Upper lobe of left lung (tissue), 5 donors: ENCODE data around the gene TMEM88.

DNA sequence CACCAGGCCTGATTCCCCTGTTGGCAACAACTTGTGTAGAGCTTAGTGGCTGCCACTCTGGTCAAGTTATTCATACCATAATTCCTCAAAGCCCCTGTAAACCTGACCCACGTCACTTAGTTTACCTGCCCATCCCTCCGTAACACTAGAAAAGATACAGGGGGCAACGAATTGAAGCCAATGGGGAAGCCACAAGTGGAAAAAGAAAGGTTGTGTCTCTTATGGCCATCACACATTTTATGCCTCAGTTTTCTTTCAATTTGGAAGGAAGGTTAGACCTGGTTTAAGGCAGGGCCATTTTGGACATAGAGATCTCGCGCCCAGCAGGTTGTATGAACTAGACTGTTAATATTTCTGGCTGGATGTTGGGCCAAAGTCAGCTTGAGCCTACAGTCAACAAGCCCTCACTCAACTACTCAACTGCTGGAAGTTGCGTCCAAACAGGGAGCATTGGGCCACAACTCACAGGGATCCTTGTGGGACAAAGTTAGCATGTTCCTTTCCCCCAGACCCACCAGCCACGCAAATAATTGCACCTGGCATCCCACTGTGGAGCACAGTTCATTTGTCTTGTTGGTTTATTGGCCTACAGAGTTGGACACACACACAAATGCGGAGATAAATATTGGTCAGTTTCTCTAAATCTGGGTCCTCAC lies 14.1 kb downstream of the CHRNB1 start:
- PRO-cap, 2 experiments = no peak in any of the 2 experiments
- RAMPAGE, long total RNA, 4 experiments = no peak in any of the 4 experiments

DNA sequence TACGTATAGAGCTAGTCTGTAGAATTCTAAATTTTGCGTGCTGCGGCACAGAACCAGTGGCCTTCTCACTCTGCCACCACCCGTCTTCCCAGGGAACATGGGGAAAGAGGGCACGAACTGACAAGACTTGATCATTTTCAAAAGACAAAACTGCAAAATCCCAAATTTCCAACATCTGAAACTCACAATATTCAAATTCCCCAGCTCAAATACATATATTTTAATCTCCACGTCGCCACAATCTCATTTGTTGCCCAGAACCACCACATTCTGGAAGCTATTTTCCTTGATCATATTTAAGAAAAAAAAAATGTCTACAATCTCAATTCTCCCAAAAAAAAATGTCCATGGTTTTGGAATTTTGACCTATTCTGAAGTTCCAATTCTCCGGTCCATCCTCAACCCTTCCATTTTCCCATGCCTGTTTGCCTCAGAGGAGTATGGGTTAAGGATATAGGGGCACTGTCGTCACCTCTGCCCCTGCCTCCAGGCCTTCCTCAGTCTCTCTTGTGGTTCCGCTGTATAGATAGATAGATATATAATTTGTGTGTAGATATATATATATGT lies 14.7 kb downstream of the CHRNB1 start:
- PRO-cap, 2 experiments = no peak in any of the 2 experiments
- RAMPAGE, long total RNA, 4 experiments = start-site peak on the minus strand in 1 of 4 experiments, centred at position 486 of the sequence, 23 reads per replicate

DNA sequence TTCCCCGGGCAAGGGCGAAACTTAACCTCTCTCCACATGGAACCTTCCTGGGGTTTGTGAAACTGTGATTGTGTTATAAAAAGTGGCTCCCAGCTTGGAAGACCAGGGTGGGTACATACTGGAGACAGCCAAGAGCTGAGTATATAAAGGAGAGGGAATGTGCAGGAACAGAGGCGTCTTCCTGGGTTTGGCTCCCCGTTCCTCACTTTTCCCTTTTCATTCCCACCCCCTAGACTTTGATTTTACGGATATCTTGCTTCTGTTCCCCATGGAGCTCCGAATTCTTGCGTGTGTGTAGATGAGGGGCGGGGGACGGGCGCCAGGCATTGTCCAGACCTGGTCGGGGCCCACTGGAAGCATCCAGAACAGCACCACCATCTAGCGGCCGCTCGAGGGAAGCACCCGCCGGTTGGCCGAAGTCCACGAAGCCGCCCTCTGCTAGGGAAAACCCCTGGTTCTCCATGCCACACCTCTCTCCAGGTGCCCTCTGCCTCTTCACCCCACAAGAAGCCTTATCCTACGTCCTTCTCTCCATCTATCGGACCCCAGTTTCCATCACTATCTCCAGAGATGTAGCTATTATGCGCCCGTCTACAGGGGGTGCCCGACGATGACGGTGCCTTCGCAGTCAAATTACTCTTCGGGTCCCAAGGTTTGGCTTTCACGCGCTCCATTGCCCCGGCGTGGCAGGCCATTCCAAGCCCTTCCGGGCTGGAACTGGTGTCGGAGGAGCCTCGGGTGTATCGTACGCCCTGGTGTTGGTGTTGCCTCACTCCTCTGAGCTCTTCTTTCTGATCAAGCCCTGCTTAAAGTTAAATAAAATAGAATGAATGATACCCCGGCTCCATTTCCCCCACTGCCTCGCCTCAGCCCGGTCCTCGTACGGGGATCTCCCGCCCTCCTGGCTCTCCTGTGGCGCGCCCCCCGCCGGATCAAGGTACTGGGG lies 680 bp upstream of the SENP3 start:
- PRO-cap, 2 experiments = no peak in any of the 2 experiments
- RAMPAGE, long total RNA, 4 experiments = no peak in any of the 4 experiments

GRCh38 chr17:7576099-7576963 lies 3.1 kb upstream of the CD68 start:
- PRO-cap, 2 experiments = peak in 1 of 2 experiments; most common plus-strand start chr17:7576812 (in 1)
- RAMPAGE, long total RNA, 4 experiments = start-site peak on the plus strand in 2 of 4 experiments, at chr17:7576810-7576818 at its widest, 1,581 to 2,080 reads per replicate

- PRO-cap, 2 experiments = no peak in any of the 2 experiments
- RAMPAGE, long total RNA, 4 experiments = no peak in any of the 4 experiments
Observed at GRCh38 chr17:7578482-7579034, 880 bp upstream of the CD68 start.

DNA sequence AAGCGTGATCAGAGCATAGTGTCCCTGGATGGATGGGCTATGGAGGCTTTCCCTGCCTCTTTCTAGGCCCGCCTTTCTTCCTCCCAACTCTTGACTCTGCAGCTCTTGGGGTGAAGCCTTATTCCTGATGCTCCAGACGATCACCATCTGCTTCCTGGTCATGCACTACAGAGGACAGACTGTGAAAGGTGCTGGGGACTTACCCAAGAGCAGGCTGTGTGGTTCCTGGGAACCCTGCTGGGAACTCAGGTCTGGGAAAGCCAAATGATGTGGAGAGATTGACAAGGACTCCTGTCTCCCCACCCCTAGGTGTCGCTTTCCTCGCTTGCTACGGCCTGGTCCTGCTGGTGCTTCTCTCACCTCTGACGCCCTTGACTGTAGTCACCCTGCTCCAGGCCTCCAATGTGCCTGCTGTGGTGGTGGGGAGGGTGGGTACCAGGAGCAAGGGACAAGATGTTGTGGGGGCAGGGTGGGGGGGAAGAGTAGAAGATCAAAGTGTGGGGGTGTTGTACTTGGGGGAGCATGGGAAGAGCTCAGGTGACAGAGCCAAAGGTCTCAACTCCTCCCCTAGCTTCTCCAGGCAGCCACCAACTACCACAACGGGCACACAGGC lies 3.0 kb downstream of the MPDU1 start:
- PRO-cap, 2 experiments = no peak in any of the 2 experiments
- RAMPAGE, long total RNA, 4 experiments = no peak in any of the 4 experiments

DNA sequence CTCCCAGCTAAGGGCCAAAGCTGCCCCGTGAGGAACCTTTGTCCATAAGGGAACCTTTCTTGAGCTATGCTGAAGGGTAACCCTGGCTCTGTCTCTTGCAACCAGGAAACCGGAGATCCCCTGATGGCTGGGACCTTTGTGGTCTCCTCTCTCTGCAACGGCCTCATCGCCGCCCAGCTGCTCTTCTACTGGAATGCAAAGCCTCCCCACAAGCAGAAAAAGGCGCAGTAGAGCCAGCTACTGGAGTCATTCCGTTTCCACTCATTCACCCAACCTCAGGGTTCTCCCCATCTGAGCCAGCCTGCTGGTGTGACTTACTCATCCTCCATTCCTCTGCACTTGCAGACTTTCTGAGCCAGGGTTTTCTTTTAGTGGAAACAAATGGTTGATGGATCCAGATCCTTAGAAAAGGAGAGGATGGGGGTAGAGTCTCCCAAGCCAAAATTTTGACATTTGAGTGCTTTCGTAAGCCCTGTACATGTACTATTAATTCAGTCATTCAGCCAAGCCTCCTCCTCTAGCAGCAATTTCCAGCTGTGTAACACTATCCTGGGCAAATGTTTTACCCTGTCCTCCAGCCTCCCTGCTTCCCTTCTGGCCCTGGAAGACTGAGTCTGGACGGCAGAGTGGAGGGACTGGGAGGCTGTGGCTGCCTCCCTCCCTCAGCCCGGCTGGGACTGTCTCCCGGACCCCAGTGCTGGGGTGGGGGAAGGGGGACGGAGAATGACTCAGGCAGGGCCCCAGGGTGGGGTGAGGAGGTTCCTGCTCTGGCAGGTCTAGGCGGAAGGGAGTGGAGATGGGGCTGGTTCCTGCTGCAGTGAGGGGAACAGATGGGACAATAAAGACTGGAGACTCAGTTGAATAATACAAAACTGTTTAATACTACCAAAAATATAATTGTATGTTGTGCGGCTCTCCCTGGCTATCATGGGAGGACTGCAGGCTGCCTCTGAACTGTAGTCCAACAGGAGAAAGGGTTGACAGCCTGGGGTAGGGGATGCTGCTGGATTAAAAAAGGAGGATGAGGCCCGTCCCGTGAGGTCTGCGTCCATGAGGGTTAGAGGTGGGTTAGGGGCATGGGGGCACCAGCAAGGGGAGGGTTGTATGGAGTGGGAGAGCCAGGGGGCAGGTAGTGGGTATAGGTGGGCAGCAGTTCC lies 2.2 kb downstream of the SOX15 start:
- PRO-cap, 2 experiments = no peak in any of the 2 experiments
- RAMPAGE, long total RNA, 4 experiments = no peak in any of the 4 experiments

- PRO-cap, 2 experiments = no peak in any of the 2 experiments
- RAMPAGE, long total RNA, 4 experiments = no peak in any of the 4 experiments
Observed at GRCh38 chr17:7605875-7606824, 8.5 kb downstream of the FXR2 start.

GRCh38 chr17:7673446-7674167 lies 13.7 kb downstream of the TP53 start:
- PRO-cap, 2 experiments = no peak in any of the 2 experiments
- RAMPAGE, long total RNA, 4 experiments = no peak in any of the 4 experiments

DNA sequence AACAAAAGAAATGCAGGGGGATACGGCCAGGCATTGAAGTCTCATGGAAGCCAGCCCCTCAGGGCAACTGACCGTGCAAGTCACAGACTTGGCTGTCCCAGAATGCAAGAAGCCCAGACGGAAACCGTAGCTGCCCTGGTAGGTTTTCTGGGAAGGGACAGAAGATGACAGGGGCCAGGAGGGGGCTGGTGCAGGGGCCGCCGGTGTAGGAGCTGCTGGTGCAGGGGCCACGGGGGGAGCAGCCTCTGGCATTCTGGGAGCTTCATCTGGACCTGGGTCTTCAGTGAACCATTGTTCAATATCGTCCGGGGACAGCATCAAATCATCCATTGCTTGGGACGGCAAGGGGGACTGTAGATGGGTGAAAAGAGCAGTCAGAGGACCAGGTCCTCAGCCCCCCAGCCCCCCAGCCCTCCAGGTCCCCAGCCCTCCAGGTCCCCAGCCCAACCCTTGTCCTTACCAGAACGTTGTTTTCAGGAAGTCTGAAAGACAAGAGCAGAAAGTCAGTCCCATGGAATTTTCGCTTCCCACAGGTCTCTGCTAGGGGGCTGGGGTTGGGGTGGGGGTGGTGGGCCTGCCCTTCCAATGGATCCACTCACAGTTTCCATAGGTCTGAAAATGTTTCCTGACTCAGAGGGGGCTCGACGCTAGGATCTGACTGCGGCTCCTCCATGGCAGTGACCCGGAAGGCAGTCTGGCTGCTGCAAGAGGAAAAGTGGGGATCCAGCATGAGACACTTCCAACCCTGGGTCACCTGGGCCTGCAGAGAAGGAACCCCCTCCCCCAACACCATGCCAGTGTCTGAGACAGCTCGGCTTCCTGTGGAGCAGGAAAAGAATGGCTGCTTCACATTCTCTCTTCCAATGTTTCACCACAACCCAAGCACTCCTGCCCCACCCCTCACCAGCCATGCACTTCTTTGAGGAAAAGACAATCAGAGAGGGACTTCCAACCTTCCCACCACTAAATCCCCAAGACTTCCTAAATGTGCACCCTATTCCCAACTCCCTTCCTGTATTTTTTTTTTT lies 11.1 kb downstream of the TP53 start:
- PRO-cap, 2 experiments = no peak in any of the 2 experiments
- RAMPAGE, long total RNA, 4 experiments = no peak in any of the 4 experiments

DNA sequence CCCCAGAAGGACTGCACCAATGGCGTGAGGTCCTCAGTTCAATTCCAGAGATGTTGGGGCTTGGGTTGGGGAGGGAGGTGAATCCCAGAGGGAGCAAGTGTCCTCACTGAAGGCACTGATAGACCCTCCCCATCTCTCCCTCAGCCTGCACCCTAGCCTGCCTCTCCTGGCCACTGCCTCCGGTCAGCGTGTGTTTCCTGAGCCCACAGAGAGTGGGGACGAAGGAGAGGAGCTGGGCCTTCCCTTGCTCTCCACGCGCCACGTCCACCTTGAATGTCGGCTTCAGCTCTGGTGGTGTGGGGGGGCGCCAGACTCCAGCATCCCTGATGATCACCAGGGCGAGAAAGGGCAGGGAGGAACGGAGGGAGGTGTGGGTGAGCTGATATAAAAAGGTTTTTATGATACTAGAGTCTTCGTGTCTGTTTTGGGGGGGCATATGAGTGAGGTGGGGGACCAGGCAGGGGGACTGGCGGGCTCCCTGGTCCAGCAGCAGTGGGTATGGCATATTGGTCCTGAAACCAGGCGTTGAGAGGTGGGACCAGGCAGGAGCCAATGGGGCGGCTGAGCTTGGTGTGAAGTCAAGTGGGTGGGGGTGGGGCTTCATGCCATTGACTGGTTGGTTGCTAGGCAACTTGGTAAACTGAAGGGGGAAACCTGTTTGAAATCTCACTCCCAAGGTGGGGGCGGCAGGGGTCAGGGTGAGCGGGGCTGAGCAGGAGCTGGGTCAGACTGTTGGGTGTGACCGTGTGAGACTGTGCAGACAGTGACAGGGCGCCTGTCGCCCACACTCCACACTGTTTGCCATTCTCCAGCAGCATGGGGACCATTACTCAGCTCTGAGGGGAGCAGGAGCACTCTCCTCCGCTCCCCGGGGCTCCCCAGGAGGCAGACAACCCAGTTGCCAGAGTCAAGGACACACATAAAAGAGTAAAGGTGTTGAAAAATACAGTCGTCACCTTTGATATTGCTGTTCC lies 1.6 kb upstream of the EFNB3 start:
- PRO-cap, 2 experiments = no peak in any of the 2 experiments
- RAMPAGE, long total RNA, 4 experiments = no peak in any of the 4 experiments

DNA sequence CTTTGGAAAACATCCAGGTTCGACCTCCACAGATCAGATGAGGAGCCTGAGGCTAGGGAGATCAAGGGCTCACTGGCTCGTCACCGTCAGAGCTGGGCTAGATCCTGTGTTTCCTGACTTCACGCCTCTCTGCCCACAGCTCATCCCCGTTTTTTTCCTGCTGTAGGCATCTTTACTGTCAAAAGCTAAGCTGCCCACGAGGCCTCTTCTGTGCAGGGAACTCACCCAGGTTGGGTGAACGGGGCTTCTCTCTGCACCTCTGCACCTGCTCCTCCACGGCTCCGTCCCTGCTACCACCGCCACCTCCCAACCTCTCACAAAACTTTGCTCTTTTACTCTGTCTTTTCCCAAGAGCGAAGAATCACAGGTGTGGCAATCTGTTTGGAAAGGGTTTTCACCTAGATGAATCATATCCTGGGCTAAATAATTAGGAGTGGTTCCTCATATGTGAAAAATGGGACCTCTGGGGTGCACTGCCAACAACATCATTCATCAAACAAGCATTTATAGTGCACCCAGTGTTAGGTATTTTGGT lies 24.8 kb upstream of the KDM6B start:
- PRO-cap, 2 experiments = no peak in any of the 2 experiments
- RAMPAGE, long total RNA, 4 experiments = no peak in any of the 4 experiments

DNA sequence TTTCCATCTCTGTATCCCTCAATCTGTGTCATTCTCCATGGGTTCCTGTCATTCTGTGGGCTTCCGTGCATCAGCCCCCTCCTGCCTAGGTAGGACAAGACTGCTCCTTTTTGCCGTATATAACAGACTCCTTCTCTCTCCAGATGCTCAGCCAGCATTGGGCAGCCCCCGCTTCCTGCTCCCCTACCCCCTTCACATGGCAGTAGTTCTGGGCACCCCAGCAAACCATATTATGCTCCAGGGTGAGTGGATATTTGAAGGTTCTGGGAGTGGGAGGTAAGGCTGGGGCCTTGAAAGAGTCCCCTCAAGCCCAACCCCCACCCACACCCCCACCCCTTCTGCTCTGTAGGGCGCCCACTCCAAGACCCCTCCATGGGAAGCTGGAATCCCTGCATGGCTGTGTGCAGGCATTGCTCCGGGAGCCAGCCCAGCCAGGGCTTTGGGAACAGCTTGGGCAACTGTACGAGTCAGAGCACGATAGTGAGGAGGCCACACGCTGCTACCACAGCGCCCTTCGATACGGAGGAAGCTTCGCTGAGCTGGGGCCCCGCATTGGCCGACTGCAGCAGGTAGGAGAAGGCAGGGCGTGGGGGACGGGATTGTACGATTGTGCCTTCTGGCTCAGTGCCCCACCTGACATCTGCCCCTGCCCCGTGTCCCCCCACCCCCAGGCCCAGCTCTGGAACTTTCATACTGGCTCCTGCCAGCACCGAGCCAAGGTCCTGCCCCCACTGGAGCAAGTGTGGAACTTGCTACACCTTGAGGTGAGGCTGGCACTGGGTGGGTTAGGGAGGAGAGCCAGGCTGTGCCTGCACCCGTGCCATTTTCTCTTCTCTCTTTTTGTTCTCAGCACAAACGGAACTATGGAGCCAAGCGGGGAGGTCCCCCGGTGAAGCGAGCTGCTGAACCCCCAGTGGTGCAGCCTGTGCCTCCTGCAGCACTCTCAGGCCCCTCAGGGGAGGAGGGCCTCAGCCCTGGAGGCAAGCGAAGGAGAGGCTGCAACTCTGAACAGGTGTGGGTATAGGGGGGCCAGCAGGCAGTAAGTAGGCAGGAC lies 8.8 kb upstream of the TMEM88 start:
- PRO-cap, 2 experiments = no peak in any of the 2 experiments
- RAMPAGE, long total RNA, 4 experiments = no peak in any of the 4 experiments

GRCh38 chr17:7854558-7855453 lies at the start of gene TMEM88:
TMEM88 (plus strand) TSS chr17:7855066.
- PRO-cap, 2 experiments = peak in 2 of 2 experiments; most common plus-strand start chr17:7855066 (in 2); most common minus-strand start chr17:7854950 (in 1)
- RAMPAGE, long total RNA, 4 experiments = start-site peak on the plus strand in 1 of 4 experiments, at chr17:7855052-7855066 at its widest, 32 reads per replicate

- PRO-cap, 2 experiments = no peak in any of the 2 experiments
- RAMPAGE, long total RNA, 4 experiments = no peak in any of the 4 experiments
Observed at GRCh38 chr17:7858359-7858925, 639 bp downstream of the CYB5D1 start.

DNA sequence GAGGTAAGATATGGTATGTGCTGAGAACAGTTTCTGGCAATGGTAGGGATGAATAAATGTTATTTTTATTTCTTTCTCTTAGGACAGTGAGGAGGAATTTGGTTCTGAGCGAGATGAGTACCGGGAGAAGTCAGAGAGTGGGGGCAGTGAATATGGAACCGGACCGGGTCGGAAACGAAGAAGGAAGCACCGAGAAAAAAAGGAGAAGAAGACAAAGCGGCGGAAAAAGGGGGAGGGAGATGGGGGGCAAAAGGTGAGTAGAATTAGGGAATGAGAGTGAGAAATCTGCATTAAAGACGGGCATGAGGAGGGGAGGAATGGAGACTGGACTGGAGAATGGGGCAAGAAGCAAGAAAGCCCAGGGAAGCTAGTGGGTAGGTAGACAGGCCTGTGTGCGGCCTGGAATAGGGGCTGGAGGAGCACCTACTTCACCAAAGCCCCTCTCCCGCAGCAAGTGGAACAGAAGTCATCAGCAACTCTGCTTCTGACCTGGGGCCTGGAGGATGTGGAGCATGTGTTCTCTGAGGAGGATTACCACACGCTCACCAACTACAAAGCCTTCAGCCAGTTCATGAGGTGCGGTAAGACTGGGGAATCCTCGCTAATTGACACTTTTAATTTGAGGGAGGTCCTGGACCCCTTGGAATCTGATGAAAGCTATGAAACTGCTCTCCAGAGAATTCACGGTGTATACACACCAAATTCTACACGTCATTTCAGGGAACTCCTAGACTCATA lies 2.1 kb downstream of the CHD3 start:
- PRO-cap, 2 experiments = no peak in any of the 2 experiments
- RAMPAGE, long total RNA, 4 experiments = no peak in any of the 4 experiments

- PRO-cap, 2 experiments = no peak in any of the 2 experiments
- RAMPAGE, long total RNA, 4 experiments = start-site peak on the plus strand in 2 of 4 experiments, at chr17:8047560-8047983 at its widest, 15 to 73 reads per replicate
Observed at GRCh38 chr17:8047389-8048053, 8.7 kb downstream of the ALOX15B start.

GRCh38 chr17:8048317-8048965 lies 9.6 kb downstream of the ALOX15B start:
- PRO-cap, 2 experiments = no peak in any of the 2 experiments
- RAMPAGE, long total RNA, 4 experiments = start-site peak on the plus strand in 1 of 4 experiments, at chr17:8048401-8048724 at its widest, 19 to 47 reads per replicate

GRCh38 chr17:8145036-8145470 lies 7.2 kb downstream of the PER1 start:
- PRO-cap, 2 experiments = no peak in any of the 2 experiments
- RAMPAGE, long total RNA, 4 experiments = no peak in any of the 4 experiments

GRCh38 chr17:8151246-8152307 lies 627 bp downstream of the PER1 start:
- PRO-cap, 2 experiments = peak in 2 of 2 experiments; most common plus-strand start chr17:8151342 (in 1); most common minus-strand start chr17:8151846 (in 2)
- RAMPAGE, long total RNA, 4 experiments = start-site peak on the plus strand in 1 of 4 experiments, at chr17:8151469-8151989 at its widest, 9 reads per replicate